ENCODE measurements around the genes CBLN4, MC3R and AURKA.

GRCh38 chr20:51412247-51412744 is 130.2 kb downstream of the NFATC2 start:
- PRO-cap, result no peak

GRCh38 chr20:51497363-51497909 is 45.1 kb downstream of the NFATC2 start:
- PRO-cap, result no peak

DNA sequence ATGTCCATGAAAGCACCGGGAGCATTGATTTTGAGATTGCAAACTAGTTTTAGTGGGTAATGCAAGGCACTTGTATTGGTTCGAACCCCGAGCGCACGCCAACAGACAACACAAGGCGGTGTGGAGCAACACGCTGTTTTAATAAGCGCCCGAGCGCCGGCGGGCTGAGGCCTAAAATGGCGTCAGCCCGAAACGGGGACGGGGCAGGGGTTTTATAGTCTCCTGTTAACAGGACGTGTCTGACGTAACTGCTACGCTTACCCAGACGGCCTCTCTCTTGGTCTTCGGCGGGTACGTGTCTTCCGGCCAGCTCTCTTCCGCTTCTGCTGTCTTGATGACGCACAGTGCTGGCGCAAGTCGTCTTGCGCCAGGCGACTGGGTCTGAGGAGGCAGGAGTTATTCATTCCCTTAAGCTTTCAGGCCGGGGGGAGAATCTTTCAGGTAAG is 18.7 kb upstream of the ZFP64 start:
- PRO-cap, result no peak

- PRO-cap, result no peak
Observed at GRCh38 chr20:52492870-52494049, 301.7 kb upstream of the ZFP64 start.

DNA sequence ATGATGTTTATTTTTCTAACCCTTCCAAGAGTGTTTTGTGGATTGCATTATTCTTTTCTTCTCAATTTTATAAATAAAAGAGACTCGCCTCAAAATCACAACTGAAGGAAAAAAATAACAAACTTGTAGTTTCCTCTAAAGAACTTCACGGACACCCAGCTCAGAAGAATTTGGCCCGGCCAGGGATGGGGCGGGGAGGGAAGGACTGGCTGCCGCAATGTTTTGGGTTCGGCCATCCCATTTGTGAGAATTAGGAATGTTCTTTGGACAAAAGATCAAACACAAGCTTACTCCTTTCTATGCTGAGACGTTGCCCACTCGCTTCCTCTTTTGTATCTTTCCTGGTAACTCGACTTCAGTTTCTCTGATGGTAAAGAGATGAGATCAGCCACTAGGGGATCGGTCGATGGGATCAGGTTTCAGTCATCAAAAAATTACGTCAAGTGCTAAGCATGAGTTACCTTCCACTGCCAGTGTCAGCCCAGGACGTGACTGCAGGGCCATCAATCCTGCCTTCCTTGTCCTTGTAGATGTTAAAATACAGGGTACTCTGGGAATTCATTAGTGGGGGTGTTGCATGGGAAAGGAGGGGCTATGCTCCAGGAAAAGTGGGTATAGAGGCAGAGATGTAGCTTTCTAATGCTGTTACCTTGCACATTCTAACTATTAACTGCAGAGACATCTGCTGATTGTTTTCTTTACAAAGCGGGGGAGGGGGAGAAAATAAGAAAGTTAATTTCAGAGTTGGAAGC is 190.1 kb downstream of the TSHZ2 start:
- PRO-cap, result no peak

DNA sequence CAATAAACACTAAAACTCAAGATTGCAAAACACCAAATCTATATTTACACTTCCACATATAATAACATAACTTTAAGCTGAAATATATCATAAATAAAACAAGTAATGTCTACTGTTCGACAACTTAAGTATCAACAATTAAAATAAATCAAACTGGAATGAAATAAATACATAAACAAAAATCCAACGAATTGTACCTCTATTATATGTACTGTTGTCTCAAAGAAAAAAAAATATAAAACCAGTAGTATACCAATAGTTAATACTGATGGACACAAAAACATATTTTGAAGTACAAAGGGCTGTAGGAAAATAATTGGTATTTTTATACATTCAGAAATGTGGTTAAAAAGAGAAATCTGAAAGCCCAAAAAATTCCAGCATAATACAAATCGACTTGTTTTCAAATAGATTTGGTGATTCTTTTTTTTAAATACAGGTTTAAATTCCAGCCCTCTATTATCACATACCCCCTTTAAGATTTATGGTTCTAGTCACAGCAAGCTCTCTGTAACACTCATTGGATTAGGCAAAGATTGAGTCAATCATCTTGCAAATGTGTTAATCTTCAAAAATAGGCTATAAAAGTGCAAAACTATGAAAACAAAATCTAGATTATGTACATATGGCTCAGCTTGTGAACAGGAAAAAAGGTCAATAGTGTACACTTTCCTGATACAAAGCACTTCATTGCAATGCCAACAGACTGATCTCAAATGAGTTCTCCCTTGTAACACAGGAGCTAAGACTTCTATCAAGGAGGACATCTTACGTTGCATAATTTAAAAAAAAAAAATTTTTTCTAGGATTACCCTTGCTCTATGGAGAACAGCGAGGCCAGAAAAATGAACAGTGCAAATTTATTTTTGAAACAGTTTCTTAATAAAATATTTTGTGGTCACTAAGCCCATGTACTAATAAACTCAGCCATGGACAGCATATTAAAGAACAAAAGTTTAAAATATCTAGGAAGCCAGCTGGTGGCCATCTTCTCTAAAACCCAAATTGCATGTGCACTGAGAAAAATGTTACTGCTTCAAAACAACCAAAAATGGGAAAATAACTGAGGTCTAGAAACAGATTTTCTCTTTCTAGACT is 26.2 kb downstream of the ZNF217 start:
- PRO-cap, result no peak

DNA sequence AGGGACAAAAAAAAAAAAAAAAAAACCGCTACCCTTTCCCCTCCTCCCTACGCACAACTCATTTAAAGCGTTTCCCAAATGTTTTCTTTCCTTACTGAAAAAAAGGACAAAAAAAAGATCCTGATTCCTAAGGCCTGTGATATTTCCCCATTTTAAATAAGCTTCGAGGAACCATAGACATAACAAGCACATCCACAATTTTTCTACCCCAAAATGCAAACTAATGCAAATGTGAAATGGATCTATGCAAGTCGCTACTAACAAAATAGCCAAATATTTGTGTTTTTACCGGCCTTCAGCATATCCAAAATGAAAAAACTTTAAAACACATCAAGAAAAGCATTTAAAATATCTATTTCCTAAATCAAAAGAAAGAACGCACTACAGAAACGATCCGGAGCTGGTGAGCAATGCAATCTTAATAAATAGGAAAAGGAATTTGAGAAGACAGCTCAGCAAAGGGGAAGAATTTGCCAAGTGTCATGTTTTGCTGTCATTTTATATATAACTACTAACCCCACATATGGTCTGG is 1.5 kb upstream of the ZNF217 start:
- PRO-cap, result no peak

GRCh38 chr20:53790846-53791410 is 197.3 kb upstream of the ZNF217 start:
- PRO-cap, result no peak

DNA sequence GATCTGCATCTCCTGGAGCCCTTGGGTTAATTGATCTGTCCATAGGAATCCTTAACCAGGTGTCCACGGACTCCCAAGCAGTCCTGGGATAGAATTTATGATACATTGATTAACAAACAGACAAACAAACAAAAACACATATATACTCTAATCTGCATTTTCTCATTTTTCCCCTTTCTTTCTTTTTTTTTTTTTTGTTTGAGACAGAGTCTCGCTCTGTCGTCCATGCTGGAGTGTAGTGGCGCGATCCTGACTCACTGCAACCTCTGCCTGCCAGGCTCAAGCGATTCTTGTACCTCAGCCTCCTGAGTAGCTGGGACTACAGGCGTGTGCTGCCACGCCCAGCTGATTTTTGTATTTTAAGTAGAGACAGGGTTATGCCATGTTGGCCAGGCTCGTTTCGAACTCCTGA is 207.9 kb upstream of the ZNF217 start:
- PRO-cap, result no peak

GRCh38 chr20:53903506-53904131 is 166.8 kb downstream of the BCAS1 start:
- PRO-cap, result no peak

- PRO-cap, result no peak
Observed at GRCh38 chr20:54068273-54068947, 2.0 kb downstream of the BCAS1 start.

GRCh38 chr20:55007050-55007318 is 531.6 kb downstream of the DOK5 start:
- PRO-cap, result no peak

GRCh38 chr20:55074406-55074775 is 599.0 kb downstream of the DOK5 start:
- PRO-cap, result no peak

DNA sequence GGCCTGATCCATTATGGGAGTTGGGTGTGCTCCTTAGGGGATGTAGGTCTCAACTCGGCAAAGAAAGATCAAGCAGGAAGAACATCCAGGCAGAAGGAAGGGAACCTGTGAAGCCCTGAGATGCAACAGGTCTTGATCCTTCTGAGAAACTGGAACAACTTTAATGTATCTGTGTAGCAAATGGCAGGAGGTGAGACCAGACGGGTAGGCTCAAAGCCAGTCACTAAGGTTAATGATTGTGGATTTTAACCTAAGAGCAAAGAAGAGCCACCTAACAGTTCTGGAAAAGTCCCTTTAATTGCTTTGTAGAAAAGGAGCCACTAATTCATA is 326.4 kb downstream of the CBLN4 start:
- PRO-cap, result no peak

DNA sequence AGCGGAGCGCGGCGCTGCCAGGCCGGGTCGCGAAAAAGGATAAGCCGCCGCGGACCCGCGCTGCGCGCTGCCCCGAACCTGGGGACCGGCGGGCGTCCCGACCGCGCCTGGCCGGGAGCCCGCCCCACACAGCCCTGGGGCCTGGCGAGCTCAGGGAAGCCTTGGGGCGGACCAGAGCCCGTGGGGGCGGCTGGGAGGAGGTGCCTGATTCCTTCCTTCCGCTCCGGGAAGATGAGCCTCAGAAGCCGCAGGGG is at the start of gene CBLN4:
TSS of gene CBLN4 (minus strand) at position 173 of the 254 bp plus-strand sequence.
- PRO-cap, result no peak

- PRO-cap, result no peak
Observed at GRCh38 chr20:56248549-56248934, at the start of gene MC3R. MC3R (plus strand) TSS chr20:56248732.

- PRO-cap, result no peak
Observed at GRCh38 chr20:56391467-56392335, at the start of gene AURKA. AURKA (minus strand) TSS chr20:56392215.

DNA sequence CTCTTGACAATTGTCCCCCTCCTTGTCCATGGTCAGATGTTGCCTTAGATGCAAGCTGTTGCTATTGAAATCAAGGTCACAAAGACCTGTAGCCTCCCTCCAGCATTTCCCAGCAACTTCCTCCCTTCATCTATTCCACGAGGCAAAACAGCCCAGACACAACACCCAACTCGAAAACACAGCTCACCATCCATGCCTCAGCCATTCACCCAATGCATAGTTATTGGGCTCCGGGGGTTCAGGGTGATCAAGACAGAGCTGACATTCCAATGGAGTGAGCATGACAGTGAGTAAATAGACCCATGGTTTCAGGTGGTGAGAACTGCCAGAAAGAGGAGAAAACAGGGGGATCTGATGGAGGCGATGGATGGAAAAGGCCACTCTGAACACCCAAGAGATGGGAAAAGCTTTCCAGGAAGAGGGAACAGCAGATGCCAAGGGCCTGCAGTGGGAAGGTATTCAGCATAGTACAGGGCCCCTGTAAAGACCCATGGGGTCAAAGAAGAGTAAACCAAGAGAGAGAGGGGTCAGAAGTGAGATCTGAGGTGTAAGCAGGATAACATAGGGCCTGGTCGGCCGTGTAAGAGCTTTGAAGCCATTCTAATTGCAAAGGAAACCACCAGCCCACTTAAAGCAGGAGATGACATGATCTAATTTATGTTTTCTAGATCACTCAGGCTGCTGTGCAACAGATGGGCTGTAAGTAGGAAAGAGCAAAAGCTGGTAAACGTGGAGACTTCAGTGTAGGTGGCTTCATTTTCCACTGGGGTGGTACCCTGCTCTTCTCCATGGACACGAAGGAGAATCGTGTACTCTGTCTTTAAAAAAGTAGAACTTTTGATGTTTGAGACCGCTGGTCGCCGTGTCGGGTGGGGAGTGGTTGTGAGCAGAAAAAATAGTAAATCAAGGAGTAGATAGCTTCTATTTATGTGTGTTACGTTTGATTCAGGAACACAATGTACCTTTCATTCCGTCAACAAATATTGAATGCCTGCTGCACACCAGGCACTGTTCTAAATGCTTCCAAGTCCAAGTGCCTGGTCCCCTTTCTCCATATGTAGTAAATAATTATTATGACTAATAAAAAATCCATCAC is 6.1 kb downstream of the CASS4 start:
- PRO-cap, result no peak

DNA sequence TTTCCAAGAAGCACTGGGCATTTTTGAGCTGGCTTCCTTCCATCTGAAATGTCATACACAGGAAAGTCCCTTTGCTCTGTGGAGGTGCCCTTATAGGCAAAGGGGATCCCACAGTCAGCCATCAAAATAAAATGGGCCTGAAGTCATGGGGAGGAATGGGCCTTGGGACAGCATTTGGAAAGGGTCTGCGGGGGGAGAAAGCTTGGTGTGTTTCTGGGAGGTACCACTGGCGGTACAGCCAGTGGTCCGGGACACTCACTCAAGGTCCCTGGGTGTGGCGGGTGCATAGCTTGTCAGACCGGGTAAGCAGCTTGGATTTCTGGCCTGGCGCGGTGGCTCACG is 25.6 kb upstream of the RTF2 start:
- PRO-cap, result no peak

DNA sequence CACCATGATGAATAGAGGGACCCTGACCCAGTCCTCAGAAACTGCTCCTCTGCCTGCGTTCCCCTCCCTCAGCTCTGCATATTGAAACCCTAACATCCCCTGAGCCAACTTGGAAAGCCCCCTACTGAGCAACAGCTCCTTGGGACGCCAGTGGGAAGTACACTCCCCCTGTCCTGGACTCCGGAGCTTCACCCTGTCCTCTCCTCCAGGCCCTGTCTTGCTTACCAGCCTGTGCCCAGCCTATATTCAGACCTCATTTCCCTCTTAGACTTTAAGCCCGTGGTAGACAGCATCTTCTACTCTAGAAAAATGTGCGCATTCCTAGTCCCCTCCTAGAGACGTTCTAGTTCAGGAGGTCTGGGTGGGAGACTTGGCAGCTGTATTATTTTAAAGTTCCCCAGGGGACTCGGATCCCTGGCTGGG is 24.2 kb upstream of the RTF2 start:
- PRO-cap, result no peak

All from left common carotid artery plus branches (tissue), 1 donor.